ENCODE measurements around the genes OR2AJ1 and OR2T12.

DNA sequence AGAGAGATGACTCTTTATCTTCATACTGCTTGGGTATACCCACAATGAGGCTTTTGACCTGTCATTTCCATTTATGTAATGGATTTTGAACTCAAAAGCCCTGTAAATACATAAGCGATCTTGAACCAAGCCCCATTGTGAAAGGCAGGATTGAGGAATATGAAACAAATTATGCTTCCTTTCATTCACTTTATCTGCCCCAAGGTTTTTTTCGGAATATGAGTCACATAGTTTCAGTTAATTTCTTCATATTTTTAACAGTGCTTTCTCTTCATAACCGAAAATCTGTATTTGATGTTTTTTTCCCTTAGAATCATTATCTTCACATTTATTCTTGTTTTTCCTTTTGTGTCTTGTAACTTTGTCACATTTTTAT lies 21.4 kb downstream of the CNST start:
- PRO-cap: no peak

- PRO-cap: no peak
These were observed 41.2 kb downstream of the CNST start for GRCh38 chr1:246607413-246607846.

GRCh38 chr1:246608500-246609456 lies 42.5 kb downstream of the CNST start:
- PRO-cap: no peak

DNA sequence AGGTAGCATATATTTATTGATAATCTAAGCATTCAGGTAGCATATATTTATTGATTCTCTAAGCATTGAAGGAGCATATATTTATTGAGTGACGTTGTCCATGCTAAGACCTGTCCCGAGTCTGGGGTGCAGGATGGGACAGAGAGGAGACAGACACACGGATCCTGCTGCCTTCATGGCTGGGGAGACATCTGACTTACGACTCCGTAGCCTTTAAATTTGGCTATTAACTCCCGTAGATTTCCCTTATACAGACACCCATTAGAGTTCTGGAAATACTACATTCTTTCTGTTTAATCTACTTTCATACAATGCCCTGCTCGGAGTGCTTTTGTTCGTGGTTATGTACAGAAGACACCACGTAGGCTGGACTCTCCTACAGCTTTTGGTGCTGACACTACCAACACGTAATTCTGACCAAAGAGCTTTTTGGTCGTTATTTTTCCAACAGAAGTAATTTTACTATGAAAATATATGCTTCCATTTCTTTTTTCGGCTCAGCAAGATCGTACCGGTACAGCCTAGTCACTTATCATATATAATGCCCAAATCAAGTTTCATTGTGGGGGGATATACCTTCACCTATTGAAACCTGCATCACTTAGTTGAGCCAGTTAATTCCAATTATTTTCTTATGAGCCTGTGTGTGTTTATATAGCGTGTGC lies 1.2 kb downstream of the SCCPDH start:
- PRO-cap: no peak

- PRO-cap: no peak
These were observed 15.2 kb downstream of the SCCPDH start for GRCh38 chr1:246739485-246739779.

GRCh38 chr1:246775604-246776123 lies 51.5 kb downstream of the SCCPDH start:
- PRO-cap: no peak

DNA sequence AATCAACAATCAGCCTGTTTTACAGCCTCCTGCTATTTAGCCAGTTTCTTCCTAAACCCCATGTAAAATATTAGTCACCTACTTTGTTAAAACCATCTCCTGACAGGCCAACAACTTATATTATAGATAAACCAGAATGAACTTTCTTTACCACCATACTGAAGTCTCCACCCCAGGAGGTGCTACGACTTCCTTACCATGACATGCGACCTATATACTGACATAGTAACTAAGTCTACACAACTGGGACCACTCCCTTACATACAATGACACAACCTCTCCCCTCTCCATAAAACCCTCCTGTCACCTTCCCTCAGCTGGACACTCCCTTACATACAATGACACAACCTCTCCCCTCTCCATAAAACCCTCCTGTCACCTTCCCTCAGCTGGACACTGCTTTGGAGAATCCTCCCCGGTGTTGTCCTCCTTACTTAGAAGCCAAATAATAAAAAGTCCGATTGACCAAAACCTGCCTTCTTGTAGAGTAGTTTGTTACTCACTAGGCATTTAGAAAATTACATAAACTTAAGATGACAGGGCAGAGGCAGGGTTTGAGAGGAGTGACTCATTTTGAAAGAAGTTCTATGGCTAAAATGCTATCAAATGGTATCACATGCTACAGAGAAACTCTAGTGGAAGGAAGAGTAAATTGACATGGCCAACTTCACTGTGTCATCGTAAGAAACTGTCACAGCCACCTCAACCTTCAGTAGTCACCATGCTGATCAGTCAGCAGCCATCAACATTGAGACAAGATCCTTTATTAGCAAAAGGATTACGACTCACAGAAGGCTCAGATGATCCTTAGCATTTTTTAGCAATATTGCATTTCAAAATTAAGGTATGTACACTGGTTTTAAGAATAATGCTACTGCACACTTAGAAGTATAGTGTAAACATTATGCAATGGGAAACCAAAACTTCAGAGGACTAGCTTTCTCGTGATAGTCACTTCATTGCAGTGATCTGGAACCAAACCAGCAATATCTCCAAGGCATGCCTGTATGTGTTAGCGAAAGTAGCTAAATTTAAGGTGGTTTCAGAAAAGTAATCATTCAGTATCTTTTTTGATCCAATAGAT lies 56.5 kb downstream of the AHCTF1 start:
- PRO-cap: no peak

DNA sequence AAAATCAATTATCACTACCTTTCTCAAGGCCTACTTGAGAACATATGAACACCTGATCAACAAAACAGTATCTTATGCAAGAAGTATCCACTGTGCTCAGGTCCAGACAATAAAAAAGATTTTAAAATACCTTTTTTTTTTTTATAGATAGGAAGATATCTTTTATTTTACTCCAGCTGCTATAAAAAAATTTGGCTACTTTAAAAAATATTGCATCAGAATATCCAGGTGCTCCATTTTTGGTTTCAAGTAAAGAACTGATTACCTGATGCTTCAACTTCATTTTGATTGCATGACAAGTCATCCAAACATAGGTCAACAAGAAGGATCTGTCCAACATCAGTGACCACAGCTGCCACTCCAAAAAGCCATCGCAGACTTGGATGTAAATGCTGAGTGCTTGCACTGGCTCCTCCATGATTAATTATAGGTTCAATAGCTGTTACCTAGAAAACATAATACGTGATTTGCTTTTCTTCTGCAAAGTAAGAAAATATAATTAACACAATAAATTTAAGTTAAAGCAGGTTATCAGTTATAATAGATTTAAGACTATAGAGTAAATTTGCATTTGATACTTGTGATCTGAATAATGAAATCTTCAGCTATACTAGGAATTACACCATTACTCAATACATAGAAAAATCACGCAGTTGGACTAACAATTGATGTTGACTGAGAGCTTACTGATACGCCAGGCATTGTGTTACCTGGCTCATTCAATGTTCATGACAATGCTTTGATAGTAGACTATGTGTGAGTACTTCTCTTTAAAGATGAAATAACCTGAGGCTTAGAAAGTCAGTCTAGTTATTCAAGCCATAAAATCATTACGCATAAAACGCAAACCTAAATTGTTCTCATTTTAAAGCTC lies 18.5 kb downstream of the AHCTF1 start:
- PRO-cap: no peak

DNA sequence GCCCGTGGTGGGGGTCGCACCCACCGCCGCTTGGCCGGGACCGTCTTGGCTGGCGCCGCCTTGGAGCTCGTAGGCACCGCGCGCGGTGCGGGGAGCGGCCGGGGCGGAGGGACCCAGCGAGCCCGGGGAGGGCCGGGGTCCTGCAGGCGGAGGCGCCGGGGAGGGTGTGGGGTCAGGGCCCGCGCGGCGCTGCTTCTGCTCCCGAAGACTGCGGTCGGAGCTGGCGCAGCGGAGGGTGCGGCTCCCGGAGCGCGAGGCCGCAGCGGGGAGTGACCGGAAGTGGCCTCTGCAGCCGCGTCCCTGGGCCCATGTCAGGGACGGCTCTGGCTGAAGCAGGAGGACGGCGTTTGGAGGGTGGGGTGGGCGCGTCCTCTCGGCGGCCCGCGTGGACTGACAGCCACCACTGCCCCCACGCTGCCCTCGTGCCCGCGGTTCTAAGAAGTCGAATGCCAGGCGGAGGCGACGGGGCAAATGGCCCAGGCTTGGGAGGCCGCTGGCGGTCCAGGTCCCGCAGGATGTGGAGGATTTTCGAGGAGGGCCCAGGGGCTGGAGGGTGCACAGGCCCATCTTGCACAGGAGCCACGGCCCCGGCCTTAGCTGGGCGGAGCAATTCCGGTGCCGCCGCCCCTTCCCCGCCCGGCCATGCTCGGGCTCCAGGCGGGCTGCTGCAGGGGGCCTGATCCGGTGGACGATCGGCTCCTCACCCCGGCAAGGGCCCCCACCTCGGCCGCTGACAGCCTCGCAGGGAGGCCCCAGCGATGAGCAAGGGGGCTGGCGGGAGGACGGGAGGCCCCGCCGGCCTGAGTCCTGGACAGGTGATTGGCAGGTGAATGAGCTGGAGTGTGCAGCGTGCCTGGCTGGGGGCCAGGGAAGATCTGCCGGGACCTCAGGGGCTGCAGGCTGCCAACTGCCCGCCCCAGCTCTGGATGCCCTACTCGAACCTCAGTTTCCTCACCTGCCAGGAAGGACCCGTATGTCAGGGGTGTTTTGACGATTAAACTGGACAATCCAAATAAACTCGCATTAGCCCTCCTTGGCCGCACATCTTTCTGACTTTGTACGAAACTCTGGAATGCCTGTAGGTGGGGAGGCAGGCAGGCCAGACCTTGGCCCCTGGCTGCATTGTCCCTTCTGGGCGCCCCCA lies 7.9 kb upstream of the ZNF669 start:
- PRO-cap: bidirectional peak, plus-strand start at position 309 of the sequence, minus-strand start at position 210 of the sequence

- PRO-cap: no peak
These were observed 21.5 kb downstream of the ZNF496 start for GRCh38 chr1:247309975-247310830.

GRCh38 chr1:247818803-247819367 lies 5.0 kb downstream of the OR14A16 start:
- PRO-cap: no peak

GRCh38 chr1:247924741-247925345 lies at the start of gene OR2AJ1:
Gene OR2AJ1, plus strand, starts transcription at chr1:247924889.
- PRO-cap: no peak

DNA sequence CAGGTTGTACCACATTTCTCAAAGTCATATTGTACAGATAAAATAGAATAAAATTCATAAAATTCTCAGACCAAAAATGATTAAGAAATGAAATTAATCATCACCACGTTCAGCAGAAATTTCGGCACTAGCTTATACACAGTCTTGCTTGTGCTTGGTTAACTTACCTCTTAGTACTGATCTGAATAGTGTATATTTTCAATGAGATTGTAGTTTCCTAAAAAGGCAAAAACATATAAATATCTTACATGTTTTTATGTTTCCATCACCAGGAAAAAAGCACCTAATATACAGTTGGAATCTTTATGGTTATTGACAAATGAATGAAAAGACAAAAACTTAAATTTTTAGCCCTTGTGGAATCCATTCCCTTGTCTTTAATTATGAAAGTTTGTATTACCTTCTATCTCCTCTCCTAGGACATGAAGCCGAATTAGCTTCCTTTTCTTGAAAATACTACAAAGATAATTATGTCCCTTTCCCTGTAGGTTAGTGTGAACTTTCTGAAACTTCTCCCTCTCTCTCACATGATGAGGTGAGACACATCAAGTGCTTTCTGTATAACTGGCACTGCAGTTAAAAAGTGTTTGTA lies at the start of gene OR2T12:
Gene OR2T12 (minus strand): TSS at position 246 of the 592 bp plus-strand sequence.
- PRO-cap: no peak

DNA sequence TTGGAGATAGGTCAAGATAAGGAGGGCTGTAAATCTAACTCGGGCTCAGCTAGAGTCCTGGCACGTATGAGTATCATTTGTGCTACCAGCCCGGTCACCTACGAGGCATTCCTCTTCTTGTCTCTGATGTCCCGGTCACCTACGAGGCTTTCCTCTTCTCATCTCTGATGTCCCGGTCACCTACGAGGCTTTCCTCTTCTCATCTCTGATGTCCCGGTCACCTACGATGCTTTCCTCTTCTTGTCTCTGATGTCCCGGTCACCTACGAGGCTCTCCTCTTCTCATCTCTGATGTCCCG lies 23.0 kb downstream of the SH3BP5L start:
- PRO-cap: no peak

- PRO-cap: no peak
These were observed 3.1 kb upstream of the SH3BP5L start for GRCh38 chr1:248828710-248829419.

DNA sequence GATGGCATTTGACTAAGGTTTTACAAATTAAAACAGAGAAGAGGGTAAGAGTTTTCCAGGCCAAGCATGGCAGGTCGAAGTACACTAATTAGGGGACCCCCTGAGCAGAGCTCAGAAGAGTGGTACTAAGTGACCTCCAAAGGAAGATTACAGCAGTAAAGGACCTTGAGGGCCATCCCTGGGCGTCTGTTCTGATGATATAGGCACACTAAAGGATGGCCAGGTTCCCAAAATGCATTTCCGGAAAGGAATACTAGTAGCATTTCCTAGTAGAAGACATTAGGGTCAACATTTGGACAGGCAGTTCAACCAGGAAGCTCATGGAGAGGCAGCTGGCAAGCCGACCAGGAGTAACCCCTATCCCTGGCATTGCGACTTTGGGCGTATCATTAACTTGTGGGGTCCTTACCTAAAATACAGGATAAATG lies 634 bp upstream of the ZNF672 start:
- PRO-cap: no peak

GRCh38 chr1:248855084-248856084 lies 3.5 kb downstream of the ZNF692 start:
- PRO-cap: no peak

- PRO-cap: no peak
These were observed 13.0 kb downstream of the PGBD2 start for GRCh38 chr1:248919181-248919380.